Mesenteric fat pad (tissue), 1 donor: ENCODE measurements around a stretch of chr16.

DNA sequence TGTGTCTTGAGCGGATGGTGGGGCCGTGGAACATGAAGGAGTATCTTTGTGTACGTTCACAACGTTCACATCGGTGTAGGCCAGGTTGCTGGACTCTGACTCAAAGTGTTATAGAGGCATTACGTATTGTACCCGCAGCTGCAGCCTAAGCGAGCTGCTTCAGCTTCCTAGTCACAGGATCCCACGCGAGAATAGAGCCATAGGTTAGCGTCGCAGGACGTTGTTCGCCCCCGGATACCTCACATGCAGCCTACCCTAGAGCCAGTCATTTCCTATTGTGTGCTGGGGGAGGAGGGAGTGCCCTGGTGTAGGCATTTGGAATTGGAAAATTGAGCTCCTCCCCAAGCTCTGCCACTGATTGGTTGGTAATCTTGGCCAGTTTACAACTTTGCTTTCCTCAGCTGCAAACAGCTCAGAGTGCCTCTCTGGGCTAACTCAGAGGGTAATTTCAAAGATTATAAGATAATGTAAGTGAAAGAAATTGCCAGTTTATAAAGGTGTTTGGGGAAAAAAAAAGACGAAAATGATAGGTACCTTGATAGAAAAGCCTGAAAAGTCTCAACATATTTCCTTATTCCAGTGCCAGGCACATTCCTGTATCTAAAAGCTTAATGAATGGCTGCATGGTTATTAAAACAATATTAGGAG, 588 bp downstream of the NAA60 start:
- PRO-cap = unidirectional peak, minus-strand start at position 279 of the sequence

GRCh38 chr16:3450757-3451464, 7.4 kb downstream of the NAA60 start:
- PRO-cap = no peak

DNA sequence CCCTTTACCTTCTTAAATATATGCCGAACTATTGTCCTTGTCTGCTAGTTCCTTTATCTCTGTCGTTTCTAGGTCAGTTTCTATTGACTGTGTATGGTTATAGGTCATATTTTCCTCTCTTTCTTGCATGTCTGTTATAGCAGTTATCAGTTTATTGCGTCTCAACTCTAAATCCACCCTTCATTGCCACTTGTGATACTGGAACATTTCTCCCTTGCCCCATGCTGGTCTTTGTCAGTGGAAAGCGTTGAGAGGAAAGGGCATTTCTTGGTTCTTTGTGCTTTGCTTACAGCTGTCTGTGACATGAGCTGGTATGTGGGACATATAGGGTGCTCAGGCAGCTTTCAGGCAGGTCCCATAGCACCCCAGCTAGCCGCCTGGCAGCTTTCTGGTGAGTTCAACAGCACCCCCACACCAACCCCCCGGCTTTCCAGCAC, 15.5 kb upstream of the DNASE1 start:
- PRO-cap = no peak

DNA sequence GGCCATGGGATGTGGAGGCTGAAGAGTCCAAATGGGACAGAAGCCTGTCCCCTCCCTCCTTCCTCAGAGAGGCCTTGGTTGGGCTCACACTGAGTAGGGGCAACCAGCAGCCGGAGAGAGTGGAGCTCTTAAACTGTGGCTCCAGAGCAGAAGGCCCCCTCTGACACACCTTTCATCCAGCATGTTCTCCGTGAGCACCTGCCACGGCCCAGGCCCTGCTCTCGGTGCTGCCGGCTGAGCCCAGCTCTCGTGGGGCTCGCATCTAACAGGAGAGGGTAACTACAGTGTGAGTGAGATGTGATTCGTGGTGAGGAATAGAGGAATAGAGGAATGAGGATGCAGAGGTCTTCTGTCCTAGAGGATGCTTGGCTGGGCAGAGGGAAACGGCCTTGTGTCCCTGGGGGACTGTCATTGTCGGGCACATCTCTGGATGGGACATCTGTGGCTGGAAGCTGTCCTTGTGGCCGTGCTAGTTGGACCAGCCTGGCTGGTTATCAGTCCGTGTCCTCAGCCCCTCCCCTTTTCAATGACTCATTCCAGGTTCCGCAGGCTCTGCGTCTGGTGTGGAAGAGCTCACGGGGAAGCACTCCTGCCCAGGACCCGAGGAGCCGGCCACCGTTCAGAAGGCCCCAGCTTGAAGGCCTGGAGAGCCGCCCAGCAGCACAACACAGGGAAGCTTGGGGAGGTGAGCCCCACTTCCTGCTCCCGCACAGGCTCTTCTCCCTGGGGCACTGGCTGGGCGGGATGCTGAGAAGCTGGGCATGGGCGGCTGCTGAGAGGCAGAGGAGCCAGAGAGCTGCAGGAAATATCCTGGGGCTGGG, 11.9 kb upstream of the DNASE1 start:
- PRO-cap = no peak

DNA sequence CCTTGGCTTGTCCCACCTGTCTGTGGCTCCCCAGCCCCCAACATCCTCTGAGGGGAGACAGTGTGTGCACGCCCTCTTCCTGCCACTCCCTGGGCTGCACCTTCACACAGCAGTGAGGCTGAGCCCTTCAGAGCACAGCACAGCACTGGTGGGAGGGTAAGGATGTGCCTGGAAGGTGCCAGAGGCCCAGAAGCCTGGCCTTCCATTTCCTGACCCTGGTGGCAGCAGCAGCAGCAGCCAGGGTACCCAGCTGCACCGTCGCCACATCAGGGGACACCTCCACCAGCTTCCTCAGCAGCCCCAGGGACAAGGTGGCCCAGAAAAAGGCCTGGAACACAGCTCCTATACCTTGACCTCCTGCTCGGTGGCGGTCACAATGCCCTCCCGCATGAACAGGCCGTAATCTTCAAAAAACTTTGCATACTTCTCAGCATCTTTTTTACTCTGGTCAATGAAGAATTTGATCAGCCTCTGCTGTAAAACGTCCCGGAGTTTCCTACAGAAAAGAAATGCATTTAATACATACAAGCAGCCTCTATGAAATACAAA, 11.2 kb downstream of the DNASE1 start:
- PRO-cap = no peak

GRCh38 chr16:3820124-3820585, 60.4 kb downstream of the CREBBP start:
- PRO-cap = no peak

GRCh38 chr16:3824470-3825071, 55.9 kb downstream of the CREBBP start:
- PRO-cap = no peak

DNA sequence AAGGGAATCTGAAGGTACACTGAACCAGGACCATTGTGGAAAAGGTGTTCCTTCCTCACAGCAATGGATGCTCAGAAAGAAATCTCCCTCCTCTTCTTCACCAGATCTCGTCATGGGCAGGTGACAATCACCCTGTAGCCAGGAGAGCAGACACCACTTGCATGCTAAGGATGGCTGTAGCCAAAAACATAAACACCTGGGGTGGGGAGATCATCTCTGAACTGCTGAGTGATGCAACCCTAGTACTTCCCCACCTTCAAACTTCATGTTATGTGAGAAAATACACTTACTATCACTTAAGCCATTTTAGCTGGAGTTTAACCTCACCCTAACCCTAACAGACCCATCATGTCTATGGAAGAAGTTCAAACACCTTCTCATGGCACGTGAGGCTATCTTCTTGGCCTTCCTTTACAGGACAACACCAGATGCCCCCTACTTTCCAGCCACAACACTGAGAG, 26.3 kb downstream of the CREBBP start:
- PRO-cap = no peak

- PRO-cap = no peak
These were observed 23.1 kb downstream of the CREBBP start for GRCh38 chr16:3857315-3857893.

DNA sequence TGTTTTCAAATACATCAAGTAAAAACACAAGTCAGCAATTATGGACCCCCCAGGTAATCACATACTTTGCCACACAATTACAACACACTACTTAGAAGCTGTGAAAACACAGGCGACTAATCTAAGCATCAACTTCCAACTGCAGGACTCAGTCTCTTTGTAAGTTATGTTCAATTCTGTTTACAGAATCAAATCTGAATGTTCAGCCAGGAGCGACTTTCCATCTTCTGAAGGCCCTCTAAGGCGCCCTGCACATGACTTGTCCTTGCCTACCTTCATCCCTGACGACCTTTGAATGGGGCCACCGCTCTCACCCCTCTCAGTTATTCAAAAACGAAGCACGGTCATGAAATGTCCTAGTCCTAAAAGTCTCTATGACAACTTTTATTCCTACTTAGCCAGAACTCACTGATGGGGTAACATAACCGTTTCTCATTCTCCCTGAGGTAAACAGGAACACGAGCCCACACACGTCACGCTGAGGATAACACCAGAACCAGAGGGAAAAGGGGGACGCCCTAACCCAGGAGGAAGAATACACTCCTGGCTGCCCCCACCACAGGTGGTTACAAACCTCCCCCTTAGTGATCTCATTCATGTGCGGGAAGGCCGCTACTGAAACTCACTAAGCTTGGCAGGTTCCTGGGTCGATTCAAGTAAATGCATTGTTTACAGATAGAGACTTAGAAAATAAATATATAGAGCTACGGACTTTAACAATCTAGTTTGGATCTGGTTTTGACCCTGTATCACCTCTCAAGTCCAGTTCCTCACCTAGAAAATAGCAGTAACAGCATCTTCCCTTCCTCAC, 5.3 kb downstream of the CREBBP start:
- PRO-cap = no peak

DNA sequence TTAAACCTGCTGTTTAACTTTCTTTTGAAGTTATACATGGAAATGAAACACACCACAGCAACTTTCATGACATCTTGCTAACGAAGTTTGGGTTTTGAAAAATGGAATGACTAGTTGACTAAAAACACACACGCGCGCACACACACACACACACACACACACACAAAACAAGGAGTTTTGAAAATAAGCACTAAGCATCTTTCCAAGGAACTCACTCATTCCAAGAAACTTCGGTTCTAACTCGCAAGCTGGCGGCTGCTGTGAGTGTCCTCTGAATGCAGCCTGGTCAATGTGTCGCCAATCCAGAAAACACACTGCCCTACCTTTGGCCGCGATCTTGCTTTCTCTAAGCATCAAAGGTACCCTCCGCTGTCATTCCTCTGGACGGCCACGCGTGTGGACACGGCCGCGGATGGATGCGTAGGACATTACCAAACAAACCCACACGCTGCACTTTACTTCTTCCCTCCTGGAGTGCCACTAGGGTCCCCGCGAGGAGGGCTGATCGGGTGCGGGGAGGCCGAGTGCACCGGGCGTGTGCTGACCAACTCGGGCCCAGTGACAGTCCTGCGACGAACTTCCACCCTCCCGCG, 1.3 kb downstream of the CREBBP start:
- PRO-cap = no peak

- PRO-cap = no peak
These were observed 78.8 kb upstream of the CREBBP start for GRCh38 chr16:3959243-3959684.

- PRO-cap = no peak
These were observed 104.9 kb downstream of the ADCY9 start for GRCh38 chr16:4011201-4011908.

DNA sequence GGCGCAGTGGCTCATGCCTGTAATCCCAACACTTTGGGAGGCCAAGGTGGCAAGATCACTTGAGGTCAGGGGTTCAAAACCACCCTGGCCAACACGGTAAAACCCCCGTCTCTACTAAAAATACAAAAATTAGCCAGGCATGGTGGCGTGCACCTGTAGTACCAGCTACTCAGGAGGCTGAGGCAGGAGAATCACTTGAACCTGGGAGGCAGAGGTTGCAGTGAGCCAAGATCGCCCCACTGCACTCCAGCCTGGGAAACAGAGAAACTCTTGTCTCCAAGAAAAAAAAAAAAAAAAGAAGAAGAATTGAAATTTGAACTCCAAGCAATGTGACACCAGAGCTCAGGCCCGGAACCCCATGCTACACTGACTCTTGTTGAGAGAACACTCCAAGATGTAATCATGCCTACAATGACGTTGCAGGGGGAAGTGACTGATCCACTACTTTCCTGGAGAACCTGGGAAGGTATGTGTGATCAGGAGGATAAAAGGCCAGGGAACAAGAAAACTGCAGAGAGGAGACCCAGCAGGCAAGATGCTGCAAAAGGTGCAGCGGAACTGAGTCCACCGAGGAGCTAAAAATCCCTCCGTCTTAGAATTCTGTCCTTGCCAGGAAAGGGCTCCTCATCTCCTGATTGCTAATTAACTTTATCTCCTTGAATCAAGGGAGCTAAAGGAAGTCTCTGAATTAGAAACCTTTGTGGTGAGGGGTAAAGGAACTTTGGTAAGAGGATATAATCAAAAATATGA, 57.9 kb downstream of the ADCY9 start:
- PRO-cap = no peak

- PRO-cap = no peak
These were observed 56.3 kb downstream of the ADCY9 start for GRCh38 chr16:4059895-4060339.

DNA sequence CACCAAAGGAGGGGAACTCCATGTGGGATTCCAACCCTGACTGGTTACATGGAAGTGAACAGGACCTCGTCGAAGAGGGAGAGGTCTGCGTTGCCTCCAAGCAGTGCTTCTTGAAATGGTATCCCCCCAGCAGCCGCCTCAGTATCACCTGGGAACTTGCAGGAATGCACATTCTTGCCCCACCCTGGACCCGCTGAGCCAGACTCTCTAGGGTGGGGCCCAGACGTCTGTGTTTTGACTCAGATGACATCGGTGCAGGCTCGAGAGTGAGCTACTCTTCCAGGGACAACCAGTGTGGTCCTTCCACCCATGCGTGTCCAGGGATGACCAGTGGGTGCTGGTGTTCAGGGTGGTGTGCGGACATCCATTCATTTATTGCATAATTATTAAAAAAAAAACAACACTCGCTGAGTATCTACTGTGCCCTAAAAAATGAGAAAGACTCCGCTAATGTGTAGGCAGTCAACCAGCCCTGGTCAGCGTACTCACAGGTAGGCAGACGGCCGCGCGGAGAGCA, 30.6 kb downstream of the ADCY9 start:
- PRO-cap = no peak

DNA sequence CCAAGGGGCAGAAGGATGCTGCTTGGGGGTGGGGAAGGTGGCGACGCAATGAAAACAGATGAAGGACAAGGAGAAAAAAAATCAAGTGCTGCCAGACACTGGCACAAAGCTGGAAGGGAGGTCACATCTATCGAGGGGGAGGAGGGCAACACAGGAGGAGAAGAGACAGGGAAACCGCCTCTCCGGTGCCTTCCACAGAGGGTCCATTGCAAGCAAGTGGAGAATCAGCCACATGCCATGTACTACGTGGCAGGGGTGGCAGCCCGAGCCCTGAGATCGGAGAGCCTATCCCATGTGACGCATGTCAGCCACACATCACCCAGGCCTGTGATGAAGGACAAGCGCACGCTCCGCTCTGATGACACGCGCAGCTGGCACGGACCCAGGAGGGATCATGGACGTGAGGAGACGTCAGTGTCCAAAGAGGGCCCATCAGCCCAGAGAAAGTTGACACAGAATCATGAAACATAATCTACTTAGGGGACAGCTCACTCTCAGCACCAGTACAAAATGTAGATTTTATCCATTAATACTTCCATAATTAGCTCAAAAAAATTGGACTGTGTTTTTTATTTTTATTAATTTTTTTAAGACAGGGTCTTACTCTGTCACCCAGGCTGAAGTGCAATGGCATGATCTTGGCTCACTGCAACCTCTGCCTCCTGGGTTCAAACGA, 30.0 kb downstream of the ADCY9 start:
- PRO-cap = no peak

GRCh38 chr16:4087852-4088489, 28.3 kb downstream of the ADCY9 start:
- PRO-cap = no peak

GRCh38 chr16:4092483-4092877, 23.8 kb downstream of the ADCY9 start:
- PRO-cap = no peak

- PRO-cap = no peak
These were observed 22.8 kb downstream of the ADCY9 start for GRCh38 chr16:4093422-4093803.